Breast epithelium (tissue), 2 donors: Measurements from ENCODE around the genes OR11H6, OR6S1 and RNASE7.

DNA sequence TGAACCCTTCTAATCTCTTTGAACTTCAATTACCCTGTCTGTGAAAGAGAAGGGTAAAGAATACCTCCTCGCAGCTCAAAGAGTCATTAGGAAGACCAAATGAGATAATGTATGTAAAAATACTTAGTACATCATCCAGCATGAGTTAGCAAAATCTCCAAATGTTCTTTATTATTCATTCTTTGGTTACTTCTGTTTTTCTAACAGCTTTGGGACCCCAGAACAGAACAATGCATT is at the start of gene OR11H6:
TSS of gene OR11H6 (plus strand) at position 162 of the 237 bp plus-strand sequence.
- PRO-cap = no peak
- RAMPAGE, long total RNA, 2 experiments = no peak in any of the 2 experiments

DNA sequence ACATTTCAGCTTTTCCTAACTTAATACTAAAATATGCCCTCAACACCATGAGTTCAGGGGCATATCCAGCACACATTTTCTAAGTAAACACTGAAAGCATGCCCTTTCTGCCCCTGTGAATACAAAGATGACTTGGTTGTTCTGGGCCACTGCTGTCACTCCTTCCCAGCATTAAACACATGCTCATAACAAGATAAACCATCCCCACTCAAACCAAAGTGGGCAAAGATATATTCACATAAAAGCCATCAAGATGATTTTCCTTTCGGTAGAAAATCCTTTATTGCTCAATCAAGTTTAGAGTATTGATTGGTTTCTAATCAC is 2.0 kb downstream of the CCNB1IP1 start:
- PRO-cap = no peak
- RAMPAGE, long total RNA, 2 experiments = no peak in any of the 2 experiments

DNA sequence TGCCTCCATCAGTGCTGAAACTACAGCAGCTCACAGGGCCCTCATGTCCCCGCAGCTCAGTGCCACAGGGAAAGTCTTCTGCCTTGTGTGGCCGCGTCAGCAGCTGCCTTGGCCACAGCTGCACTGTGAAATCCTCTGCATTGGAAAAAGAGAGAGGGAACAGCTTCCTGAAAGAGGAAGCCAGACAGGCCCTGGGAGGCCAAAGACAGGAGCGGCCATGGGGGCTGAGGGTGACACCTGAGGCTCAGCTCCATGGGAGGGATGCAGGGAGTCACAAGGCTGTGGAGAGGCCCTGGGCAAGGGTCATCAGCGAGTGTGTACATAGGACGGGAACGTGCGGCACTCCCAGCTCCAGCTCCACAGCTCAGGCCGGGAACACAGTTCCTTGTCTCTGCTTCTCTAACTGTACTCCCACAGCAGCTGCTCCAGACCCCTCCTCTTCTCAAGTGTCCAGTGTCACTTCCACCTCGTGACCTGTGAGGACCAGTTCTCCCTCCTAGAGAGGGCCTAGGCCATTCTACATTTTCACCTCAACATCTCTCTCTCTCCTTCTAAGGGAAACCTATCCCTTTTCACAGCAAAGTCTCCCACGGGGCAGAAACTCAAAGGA is 32.8 kb downstream of the PARP2 start:
- PRO-cap = no peak
- RAMPAGE, long total RNA, 2 experiments = no peak in any of the 2 experiments

- PRO-cap = no peak
- RAMPAGE, long total RNA, 2 experiments = no peak in any of the 2 experiments
Measured at GRCh38 chr14:20407907-20408640, 5.2 kb downstream of the TEP1 start.

- PRO-cap = no peak
- RAMPAGE, long total RNA, 2 experiments = no peak in any of the 2 experiments
Measured at GRCh38 chr14:20419267-20419772, 6.0 kb upstream of the TEP1 start.

DNA sequence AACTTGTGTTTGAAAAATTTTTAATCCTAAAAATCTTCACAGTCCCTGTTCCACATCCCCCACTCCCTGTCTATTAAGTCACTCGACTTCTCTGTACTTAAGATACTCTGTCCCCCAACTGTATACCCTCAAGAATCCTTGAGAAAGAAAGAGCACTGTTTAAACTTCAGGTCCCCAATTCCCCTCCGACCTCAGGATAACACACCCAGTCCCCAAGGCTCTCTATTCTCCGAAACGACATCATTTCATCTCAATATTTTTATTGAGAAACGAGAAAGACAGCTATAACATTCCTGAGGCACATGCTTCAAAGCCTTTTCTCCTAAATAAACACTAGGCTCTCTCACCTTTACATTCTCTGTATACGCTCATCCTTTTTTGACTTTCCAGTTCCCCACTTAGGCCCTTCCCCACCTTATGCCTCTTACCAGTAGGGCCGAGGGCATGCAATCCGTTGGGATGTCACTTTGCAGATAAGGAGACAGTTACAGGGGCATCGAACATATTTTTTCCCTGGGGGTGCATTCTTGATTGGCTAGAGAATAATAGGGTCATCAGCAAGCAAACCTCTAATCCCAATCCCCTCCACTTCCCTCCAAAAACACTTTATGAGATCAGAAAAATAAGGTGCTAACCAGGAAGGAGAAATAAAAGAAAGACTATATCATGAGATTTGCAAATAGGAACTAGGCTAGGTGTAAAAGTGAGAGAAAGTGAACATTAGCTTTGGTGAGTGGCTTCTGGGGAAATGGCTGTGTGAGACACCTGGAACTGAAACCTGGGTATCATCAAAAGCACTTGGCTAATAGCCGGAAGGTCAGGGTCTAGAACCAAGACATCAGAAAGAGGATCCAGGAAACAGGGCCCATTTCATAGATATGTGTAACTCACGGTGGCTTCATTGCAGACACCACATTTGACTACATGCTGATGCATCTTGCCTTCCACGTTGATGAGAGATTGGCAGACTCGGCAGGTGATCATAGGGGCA is 1.2 kb downstream of the PIP4P1 start:
- PRO-cap = no peak
- RAMPAGE, long total RNA, 2 experiments = no peak in any of the 2 experiments

DNA sequence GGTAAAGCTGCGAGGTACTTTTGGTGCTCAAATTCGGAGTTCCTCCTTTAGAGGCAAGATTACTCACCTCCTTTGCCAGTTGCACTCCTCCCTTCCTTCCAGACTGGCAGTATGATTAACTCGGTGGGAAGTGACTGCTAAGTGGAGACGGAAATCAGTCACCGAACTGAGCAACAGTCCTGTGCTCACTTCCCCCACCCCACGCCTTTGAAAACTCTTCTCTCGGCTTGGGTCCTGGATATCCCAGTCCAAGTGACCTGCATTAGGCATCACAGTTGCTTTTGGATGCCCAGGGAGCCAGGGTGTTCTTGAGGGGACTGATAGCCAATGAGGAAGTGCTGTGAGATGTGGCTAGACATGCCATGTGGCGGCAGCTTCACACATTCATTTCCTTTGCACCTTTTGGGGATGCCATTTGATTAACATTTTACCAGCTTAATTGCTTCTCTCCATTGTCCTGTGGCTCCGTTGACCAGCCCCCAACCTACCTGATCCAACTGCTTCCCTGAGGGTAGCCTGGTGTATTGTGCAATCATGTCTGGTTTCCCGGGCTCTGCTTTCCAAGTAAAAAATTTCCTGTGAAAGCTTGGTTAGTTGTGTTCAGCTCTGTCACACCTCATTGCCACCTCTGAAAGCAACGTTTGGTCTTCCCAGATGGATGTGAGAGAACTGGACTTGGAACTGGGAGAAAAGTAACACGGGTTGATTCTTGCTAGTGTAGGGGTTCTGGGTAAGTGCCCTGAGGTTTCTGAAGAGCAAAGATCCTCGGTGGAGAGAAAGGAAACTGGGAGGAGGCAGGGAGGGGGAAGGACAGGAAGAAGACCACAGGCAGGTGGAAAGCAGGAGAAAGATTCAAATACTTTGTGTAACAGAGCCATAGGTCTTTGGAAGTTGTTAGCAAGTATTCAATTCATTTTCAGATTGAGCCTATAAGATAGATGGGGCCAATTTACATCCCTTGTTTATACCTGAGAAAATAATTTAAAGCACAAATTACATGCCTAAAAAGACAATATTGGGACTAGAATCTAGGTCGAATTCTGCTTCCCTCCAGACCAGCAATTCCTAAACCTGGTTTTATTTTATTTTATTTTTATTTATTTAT is 1.1 kb downstream of the PNP start:
- PRO-cap = bidirectional peak, plus-strand start at position 272 of the sequence, minus-strand start at position 105 of the sequence
- RAMPAGE, long total RNA, 2 experiments = no peak in any of the 2 experiments

DNA sequence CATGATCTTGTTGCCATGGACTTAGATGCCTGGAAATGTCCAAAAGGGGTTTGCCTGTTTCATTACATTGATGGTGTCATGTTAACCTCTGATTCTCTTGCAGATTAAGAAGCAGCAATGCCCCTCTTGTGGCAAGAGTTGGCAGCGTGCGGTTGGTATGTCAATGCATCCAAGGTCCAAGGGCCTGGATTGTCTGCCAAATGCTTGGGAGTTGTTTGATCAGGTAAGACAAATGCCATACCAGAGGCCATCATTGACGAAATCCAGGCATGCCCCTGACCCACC is 11.3 kb upstream of the RNASE12 start:
- PRO-cap = no peak
- RAMPAGE, long total RNA, 2 experiments = no peak in any of the 2 experiments

GRCh38 chr14:20641636-20642104 is at the start of gene OR6S1:
Gene OR6S1, minus strand, starts transcription at chr14:20641691.
- PRO-cap = no peak
- RAMPAGE, long total RNA, 2 experiments = no peak in any of the 2 experiments

DNA sequence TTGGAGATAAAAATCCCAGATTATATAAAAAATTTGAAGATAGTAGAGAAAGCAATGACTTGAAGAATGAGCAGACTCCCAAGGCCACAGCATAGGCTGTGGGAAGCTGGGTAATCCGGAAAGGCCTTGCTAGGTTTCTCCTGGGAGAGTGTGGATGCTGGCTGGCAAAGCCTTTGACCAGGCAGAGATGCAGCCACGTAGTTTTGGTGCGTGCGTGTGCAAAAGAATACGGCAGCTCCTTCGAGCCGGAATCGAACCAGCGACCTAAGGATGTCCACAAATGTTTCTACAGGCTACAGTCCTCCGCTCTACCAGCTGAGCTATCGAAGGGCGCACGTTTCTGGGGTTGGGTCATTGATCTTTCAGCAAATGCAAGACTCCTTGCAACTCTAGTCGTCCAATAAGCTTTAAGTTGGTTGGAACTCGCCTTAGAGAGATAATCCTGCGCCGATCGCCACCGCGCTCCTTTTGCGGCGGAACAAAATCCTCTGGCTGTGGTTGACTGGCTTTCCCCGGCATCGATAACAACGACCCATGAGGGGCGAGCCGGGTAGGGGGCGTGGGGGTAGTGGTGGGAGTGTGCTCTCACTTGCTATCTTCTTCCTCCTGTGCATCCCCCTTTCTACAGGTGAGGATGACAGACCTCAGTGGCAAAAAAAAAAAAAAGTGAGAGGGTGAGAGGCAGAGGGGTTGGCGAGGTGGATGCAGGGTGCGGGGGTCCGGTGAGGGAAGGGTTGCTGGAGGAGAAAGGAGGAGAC is 11.6 kb upstream of the OR6S1 start:
- PRO-cap = no peak
- RAMPAGE, long total RNA, 2 experiments = no peak in any of the 2 experiments

GRCh38 chr14:21034011-21034419 is 592 bp downstream of the RNASE13 start:
- PRO-cap = no peak
- RAMPAGE, long total RNA, 2 experiments = no peak in any of the 2 experiments

DNA sequence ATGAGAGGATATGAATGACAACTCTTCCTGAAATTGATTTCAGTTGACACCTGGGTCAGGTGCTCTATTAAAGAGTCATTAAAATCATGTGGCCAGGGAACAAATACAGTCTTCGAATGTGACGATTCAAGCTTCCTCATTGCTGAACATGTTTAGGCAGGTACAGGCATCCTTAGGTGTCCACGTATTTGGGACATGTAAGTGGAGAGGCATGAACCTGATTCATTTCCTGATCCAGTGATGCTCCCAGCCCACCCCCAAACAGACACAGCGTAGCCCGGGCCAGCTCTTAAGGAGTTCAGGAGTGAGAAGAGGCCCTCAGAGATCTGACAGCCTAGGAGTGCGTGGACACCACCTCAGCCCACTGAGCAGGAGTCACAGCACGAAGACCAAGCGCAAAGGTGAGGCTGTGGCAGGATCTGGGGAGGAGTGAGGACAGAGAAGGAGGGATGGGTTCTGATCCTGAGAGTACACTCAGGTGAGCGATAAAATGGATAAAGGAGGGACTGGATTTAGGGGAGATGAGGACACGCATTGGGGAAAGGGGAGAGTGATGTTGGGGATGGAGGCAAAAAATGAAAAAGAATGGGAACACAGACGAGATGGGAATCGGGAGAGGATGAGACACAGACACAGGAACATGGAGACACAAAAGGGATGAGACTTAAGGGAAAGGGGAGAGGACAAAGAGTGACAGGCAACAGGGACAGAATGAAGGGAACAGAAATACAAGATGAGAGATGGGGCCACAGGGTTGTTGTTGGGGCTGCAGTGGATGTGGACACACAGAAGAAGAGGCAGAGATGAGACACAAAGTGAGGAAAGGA is at the start of gene RNASE7:
TSS of gene RNASE7 (plus strand) at position 321 of the 827 bp plus-strand sequence.
- PRO-cap = unidirectional peak, plus-strand start at position 321 of the sequence
- RAMPAGE, long total RNA, 2 experiments = start-site peak on the plus strand in 1 of 2 experiments, centred at position 277 of the sequence, 31 reads per replicate

- PRO-cap = no peak
- RAMPAGE, long total RNA, 2 experiments = no peak in any of the 2 experiments
Measured at GRCh38 chr14:21069201-21069353, 1.0 kb upstream of the ARHGEF40 start.

DNA sequence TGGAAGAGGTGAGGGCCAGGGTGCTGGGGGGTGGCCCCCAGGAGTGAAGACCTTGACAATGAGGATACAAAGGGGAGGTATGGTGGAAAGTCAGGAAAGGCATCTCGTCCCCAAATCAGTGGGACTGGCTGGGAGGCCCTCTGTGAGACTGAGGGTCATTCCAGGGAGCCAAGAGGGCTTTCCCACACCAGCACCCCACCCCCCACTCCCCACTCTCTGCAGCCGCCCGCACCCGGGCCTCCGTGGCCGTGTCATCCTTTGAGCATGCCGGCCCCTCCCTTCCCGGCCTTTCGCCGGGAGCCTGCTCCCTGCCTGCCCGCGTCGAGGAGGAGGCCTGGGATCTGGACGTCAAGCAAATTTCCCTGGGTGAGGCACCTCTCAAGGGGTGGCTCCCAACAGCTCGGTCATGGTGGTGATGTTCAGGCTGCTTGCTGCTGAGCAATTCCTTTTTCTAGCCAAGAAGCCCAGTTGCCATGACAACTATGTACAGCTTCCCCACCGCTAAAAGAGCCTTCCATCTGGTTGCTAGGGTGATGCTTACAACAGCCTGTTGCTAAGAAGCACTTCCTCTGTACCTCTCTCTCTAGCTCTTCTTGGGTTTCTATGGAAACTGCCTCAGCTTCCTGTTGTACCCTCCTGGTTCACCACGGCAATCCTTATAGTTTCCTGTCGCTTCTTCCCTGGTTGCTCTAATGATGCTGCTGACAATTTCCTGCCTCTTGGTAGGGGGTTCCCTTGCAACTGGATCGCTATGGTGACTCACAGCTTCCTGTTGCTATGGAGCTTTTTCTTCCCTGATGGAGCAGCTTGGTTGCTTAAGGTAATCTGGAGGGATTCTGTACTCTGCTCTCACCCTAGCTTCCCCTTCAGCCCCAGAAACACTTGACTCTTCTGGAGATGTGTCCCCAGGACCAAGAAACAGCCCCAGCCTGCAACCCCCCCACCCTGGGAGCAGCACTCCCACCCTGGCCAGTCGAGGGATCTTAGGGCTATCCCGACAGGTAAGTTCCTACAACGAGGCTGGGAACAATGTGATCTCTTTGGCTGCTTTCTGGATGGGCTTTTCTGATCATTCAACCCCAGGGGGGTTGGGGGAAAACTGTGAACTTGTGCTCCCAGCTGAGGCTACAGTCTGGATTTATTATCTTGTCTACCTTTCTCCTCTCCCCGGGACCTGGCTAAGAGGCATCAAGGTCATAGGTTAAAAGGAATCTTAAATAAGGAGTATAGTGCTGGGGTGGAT is 10.9 kb downstream of the ZNF219 start:
- PRO-cap = no peak
- RAMPAGE, long total RNA, 2 experiments = no peak in any of the 2 experiments

GRCh38 chr14:21097863-21098237 is 605 bp downstream of the ZNF219 start:
- PRO-cap = no peak
- RAMPAGE, long total RNA, 2 experiments = no peak in any of the 2 experiments

DNA sequence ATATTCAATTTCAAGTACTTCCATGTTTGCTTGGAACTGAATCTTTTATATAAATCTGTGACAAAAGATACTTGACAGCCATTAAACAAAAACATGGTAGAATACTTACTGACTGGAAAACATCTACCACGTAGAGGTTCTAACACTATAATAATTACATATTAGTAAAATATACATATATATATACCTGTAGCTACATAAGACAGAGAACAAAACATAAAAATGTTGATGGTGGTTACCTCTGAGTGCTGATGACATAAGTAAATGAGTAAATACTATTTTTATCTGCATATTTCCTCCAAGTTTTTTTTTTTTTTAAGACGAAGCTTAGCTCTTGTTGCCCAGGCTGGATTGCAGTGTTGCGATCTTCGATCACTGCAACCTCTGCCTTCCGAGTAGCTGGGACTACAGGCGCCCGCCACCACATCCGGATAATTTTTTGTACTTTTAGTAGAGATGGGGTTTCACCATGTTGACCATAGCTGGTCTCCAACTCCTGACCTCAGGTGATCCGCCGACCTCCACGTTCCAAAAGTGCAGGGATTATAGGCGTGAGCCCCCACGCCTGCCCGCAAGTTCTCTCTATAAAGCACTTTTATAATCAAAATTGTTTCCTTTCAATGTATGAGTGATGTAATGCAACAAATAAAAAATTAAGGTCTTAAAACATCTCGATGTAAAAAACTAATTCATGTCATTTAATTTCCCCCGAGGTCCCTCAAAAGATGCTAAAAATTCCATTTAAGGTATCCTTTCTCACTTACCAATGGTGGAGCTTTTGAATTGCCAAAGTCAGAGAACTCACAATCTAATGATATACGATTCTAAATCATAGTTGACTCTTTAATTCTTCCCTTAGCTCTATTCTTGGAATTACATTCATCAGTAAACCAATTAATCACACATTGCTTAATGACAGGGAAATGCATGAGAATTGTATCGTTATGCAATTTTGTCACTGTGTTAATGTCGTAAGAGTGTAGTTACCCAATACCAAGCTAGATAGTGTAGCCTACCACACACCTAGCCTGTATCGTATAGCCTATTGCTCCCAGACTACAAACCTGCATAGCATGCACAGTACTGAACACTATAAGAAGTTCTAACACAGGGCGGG is 25.2 kb downstream of the HNRNPC start:
- PRO-cap = no peak
- RAMPAGE, long total RNA, 2 experiments = no peak in any of the 2 experiments

DNA sequence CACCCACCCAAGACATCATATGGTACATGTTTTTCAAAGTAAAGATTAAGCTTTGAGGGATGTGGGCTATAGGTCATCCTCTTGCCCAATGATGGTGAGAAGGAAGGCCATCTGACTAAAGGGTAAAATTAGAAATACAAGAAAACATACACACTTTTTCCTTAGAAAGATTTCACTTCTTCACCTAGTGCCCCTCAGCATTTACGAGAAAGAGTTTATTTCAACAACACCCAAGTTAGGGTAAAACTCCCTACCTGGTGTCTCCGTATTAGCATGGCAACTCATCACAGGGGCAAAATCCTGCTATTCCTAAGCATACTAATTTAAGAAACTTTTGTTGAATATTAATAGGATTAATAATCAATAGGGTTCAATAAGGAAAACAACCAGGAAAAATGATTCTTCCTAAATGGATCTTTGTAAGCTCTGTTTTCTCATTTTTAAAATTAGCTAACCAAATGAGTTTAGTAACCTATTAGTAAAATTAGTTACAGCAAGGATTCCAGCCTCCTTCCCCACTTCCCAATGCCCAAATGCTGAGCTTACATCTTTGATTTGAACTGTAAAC is 8.2 kb upstream of the SUPT16H start:
- PRO-cap = no peak
- RAMPAGE, long total RNA, 2 experiments = no peak in any of the 2 experiments

GRCh38 chr14:21437110-21437773 is 18.7 kb downstream of the CHD8 start:
- PRO-cap = bidirectional peak, plus-strand start at chr14:21437430, minus-strand start at chr14:21437245
- RAMPAGE, long total RNA, 2 experiments = no peak in any of the 2 experiments

- PRO-cap = no peak
- RAMPAGE, long total RNA, 2 experiments = no peak in any of the 2 experiments
Measured at GRCh38 chr14:21525406-21526105, 590 bp downstream of the SALL2 start.

DNA sequence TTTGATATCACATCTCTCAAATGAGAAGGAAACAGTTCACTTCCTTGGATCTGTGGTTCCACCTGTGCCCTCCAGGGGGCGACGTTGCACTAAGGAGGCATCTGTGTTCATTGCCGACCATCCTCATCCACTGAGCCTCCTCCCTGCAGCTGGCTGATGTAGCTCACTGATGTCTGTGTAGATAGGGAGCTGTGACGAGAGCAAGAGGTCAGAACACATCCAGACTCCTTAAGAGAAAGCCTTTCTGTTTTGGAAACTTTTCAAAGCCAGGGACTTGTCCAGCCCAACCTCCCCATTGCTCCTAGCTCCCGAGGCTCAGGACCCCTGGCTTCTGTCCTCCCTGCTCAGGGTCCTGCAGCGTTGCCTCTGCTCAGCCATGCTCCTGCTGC is 172.8 kb upstream of the OR4E1 start:
- PRO-cap = no peak
- RAMPAGE, long total RNA, 2 experiments = start-site peak on the plus strand in 1 of 2 experiments, centred at position 174 of the sequence, 15 reads per replicate